Peyer's patch (tissue), 4 donors: ENCODE measurements around a stretch of chr2.

DNA sequence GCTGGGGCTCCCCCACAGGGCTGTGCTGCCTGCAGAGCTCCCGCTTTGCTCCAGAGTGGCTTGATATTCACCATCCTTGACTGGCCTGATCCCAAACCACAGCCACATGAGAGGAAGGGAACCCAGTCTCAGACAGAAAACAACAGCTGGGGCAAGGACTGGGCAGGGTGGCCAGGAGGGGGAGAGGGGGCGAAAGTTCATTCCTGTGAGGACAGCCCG, 179.1 kb downstream of the KLHL29 start:
- PRO-cap = no peak
- RAMPAGE, long total RNA, 4 experiments = no peak in any of the 4 experiments

DNA sequence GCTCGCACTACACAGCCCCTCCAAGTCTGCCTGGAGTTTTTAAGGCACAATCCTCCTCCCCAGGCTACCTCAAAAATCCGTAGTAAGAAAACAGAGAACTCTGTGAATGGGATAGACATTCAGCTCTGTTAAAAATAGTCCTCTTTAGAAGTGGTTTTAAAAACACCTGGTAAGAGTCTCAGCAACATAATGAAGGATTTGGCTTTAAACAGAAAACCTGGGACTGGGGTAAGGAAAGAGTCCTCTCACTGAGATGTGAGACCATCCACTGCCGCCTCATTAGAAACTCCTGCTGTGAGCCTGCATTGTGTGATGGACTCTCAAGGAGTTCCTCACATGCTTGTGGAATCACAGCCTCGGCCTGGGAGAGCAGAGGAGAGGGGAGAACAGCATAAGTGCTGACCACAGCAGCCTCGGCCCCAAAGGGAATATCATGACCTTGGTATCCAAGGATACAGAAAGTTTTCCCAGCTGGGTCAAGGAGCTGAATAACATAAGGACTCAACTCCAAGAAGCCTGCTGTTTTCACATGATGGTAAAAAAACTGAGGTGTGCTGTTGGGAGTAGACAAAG, 214.7 kb downstream of the ATAD2B start:
- PRO-cap = no peak
- RAMPAGE, long total RNA, 4 experiments = no peak in any of the 4 experiments

- PRO-cap = no peak
- RAMPAGE, long total RNA, 4 experiments = no peak in any of the 4 experiments
These were observed 181.2 kb downstream of the ATAD2B start for GRCh38 chr2:23745627-23746222.

DNA sequence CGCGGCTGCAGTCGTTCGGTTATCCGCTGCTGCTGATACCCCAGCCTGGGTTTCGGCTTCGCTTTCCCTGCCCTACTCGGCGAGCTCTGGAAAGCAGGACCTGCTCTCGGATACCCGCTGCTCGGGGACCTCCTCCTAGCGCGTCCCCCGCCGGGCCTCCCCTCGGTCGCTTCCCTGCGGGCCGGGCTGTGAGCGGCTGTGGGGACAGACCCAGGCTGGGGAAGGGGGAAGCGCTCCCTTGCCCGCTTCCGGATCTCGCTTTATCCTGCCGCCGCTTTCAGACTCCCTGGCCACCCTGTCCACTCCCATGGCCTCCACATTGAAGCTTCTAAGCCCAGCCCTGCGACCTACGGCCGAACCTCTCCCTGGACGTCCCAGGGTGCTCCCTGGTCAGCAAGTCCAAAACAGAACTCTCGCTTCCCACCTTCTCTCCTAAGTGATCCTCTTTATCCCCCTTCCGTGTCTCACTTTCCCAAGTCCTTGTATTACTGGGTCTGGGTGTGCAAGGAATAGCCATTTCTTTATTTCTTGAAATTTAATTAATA, 701 bp downstream of the FKBP1B start:
- PRO-cap = no peak
- RAMPAGE, long total RNA, 4 experiments = no peak in any of the 4 experiments

GRCh38 chr2:24077246-24078104, 1.3 kb upstream of the SF3B6 start:
- PRO-cap = bidirectional peak, plus-strand start at chr2:24077468, minus-strand start at chr2:24077448; unidirectional peak, minus-strand start at chr2:24077583
- RAMPAGE, long total RNA, 4 experiments = no peak in any of the 4 experiments

GRCh38 chr2:24300912-24301395, 59.4 kb downstream of the ITSN2 start:
- PRO-cap = no peak
- RAMPAGE, long total RNA, 4 experiments = start-site peak on the minus strand in 3 of 4 experiments, at chr2:24301183-24301298 at its widest, 14 to 29 reads per replicate

DNA sequence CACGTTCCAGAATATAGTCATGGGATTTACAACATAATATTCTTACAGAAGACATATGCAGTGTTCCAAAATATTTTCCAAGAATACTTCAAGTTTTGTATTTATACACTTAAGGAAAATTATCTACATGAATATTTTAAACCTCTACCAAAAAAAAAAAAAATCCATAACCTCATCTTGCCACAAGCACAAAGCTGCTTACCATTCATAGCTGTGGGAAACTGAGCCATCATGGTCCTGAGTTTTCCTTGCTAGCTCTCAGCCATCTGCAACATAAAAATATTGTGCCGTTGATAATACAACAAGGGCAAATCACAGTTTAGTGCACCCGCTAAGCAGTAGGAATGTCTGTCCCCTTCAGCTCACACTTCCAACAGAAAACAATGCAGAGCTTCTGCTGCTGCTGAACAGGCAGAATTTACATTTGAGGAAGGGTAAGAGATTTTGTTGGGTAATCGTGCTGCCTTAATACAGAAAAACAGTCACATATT, 32.4 kb downstream of the ITSN2 start:
- PRO-cap = unidirectional peak, minus-strand start at position 375 of the sequence
- RAMPAGE, long total RNA, 4 experiments = start-site peak on the minus strand in 1 of 4 experiments, centred at position 333 of the sequence, 6 reads per replicate

- PRO-cap = no peak
- RAMPAGE, long total RNA, 4 experiments = no peak in any of the 4 experiments
These were observed 38.7 kb upstream of the NCOA1 start for GRCh38 chr2:24452245-24452854.

DNA sequence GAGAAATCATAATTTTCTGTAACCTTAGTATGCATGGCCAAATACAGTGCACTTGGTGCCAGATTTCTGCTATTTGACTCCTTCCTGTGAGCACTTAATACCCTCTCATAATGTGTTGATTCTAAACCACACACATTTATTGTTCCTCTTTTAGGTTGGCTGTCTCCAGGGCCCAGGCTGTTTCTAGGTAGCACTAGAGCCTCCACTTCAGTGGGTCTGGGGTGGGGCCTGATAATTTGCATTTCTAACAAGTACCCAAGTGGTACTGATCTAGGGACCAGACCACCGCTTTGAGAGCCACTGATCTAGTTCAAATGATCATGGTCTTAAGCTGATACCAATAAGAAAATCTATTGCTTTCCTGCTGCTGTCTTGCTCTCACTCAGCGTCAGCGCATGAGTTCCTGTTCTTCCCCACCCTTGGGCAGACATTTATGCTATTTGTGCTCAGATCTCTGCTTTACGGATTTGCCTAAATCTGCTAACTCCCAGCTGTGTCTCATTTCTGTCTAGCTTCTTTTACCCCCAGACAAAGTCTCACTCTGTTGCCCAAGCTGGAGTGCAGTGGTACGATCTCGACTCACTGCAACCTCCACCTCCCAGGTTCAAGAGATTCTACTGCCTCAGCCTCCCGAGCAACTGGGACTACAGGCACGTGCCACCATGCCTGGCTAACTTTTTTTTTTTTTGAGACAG, 7.3 kb downstream of the PTRHD1 start:
- PRO-cap = no peak
- RAMPAGE, long total RNA, 4 experiments = no peak in any of the 4 experiments

- PRO-cap = unidirectional peak, plus-strand start at chr2:24884181
- RAMPAGE, long total RNA, 4 experiments = no peak in any of the 4 experiments
These were observed 36.2 kb downstream of the ADCY3 start for GRCh38 chr2:24883809-24884301.

DNA sequence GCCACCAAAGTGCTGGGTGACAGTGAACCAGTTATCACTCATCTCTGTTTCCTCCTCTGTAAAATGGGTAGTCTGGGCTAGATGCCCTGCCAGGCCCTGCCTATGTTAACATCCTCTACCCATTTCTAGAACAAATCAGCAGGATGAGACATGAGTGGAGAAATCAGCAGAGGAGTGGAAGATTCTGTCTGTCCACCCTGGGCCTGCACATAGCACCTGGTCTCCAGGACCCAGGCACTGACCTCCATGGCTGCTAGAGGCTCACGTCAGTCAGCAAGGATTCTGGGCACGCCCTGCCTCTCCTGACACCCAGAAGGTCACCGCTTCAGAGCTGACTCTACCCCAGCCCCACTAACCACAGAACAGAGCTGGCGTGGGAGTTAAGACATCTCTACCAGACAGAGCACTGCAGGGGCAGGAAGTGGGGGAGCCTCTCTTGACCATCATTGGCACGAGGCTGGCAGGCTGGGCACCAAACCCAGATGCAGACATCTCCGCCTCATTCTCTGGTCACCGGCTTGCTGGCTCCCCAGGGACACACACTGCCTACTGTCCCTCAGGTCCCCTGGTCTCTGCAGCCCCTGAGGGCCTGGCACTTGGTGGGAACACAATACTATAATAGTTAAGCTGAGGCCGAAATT, 3.0 kb downstream of the ADCY3 start:
- PRO-cap = no peak
- RAMPAGE, long total RNA, 4 experiments = no peak in any of the 4 experiments

GRCh38 chr2:25251661-25252300, 83.4 kb upstream of the POMC start:
- PRO-cap = bidirectional peak, plus-strand start at chr2:25251968, minus-strand start at chr2:25251937; bidirectional peak, plus-strand start at chr2:25252472, minus-strand start at chr2:25252168
- RAMPAGE, long total RNA, 4 experiments = start-site peak on the minus strand in 2 of 4 experiments, at chr2:25252099-25252287 at its widest, 5 to 16 reads per replicate

DNA sequence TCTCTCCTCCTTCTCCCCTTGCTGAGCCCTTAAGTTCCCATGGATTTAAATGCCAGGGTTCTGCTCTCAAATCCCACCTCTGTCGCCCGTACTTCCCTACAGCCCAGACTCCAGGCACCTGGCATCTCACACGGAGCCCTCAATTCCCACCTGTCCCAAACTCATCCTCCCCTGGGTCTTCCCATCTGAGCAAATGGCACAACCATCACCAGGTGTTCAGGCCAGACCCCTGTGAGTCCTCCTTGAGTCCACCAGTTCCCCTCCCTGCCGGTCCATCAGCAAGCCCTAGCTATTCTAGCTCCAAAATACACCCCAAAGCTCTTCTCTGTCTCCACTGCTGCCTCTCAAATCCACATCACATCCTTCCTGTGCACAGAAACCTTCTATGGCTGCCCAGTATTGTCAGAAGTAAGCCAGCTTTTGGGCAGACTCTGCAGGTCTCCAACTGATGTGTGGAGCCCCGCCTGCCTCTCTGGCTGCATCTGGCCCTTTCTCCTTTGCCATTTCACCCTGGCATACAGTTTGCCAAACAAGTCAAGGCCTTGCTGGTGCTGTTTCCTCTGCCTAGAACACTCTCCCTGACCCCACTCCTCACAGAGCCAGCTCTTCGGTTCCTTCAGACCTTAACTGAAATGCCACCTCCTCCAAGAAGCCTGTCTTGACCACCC, 67.6 kb downstream of the DNMT3A start:
- PRO-cap = no peak
- RAMPAGE, long total RNA, 4 experiments = no peak in any of the 4 experiments

- PRO-cap = no peak
- RAMPAGE, long total RNA, 4 experiments = no peak in any of the 4 experiments
These were observed 62.5 kb downstream of the DNMT3A start for GRCh38 chr2:25279052-25279797.

GRCh38 chr2:25285785-25286412, 55.8 kb downstream of the DNMT3A start:
- PRO-cap = bidirectional peak, plus-strand start at chr2:25286170, minus-strand start at chr2:25286042
- RAMPAGE, long total RNA, 4 experiments = no peak in any of the 4 experiments

DNA sequence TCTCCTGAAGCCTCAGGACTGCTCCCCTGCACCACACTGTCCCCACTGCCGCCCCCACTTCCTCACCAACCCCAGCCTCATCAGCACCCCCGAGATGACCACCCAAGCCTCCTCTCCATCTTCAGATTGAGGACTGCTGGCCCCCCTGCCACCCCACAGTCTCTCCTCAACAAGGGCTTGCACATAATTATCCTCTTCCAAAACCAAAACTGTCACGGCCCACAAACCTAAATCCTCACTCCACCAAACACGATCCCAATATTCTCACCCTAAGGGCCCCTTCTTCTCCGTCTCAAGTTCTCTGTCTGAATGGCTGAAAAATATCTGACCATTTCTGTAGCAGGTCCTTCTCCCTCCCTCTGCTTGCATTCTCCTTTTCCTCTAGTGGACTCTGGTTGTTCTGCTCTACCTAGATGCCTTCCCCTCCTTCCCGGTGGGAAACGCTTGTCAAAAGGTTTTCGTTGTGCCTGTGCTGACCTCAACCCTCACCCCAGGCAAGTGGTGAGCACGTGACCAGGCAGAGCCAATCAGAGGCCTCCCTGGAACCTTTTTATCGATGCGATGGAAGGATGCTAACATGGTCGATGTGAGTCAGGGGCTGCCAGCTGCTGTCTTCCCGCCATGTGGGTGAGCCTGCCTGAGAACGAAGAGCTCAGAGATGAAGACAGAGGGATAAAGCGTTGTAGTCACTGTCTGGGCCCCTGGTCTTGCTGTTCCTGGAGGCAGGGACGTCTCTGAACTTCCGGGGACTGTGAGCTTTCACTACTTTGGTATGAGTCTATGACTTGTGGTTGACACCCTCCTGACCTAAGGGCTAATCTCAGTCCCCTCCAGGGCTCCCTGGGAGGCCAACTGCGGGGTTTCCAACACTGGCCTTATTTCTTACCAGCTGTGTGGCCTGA, 18.9 kb downstream of the DNMT3A start:
- PRO-cap = unidirectional peak, plus-strand start at position 578 of the sequence
- RAMPAGE, long total RNA, 4 experiments = no peak in any of the 4 experiments

DNA sequence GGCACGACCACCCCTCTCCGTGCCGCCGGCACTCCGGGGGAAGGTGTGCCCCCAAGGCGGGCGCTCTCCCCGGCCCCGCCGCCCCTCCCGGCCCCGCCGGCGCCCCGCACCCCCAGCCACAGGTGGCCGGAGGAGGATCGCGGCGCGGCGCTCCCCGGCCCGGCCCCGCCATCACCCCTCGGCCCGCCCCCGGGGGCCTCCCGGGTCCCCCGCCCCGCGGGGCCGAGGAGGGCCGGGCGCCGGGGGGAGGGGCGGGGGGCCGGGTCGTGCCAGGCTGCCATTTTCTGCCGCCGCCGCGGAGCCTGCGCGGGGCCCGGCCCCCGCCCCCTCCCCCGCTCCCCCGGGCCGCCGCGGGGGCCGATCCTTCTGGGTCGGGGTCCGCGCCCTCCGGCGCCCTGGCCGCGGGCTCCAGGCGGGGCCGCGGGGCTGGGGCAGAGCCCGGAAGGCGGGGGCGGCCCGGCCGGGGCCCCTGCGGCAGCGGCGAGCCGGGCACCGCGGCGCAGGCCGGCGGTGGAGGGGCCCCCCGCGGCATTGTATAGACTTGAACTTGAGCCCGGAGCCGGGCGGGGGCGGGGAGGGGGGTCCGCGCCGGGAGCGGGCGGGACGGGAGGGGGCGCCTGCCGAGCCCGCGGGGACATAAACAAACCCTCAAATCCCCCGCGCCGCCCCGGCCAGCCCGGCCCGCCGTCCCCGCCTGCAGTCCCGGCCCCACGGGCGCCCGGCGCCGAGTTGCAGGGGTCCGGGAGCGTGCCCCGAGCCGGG, 571 bp downstream of the DNMT3A start:
- PRO-cap = bidirectional peak, plus-strand start at position 121 of the sequence, minus-strand start outside the sequence; bidirectional peak, plus-strand start at position 247 of the sequence, minus-strand start at position 173 of the sequence
- RAMPAGE, long total RNA, 4 experiments = no peak in any of the 4 experiments

DNA sequence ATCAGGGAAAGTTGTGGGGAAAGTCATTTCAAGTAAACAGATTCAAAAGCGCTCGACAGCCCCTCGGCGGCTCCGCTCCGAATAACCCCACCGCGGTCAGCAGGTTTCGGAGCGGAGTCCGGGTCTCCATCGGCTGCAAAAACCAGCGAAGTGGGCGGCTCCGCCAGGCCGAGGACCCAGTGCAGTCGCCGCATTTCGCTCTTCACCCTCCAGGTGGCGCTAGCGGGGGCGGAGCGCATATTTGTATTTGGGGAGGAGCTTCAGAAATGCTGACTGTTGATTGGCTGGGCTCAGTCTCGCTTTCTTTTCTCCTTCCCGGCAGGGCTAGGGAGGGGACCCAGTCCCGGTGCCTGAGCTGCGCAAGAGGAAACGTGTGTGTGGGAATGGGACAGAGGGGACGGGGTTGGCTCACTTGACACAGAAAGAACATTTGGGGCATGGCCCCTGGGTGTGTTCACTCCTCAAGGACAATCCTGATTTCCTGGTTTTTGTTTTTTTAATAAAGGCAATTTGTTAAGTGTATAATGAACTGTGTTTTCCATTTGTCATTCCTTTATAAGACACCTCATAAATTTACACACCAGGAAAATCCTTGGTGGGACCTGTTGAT, 20.3 kb upstream of the DNMT3A start:
- PRO-cap = bidirectional peak, plus-strand start at position 340 of the sequence, minus-strand start at position 144 of the sequence
- RAMPAGE, long total RNA, 4 experiments = no peak in any of the 4 experiments

DNA sequence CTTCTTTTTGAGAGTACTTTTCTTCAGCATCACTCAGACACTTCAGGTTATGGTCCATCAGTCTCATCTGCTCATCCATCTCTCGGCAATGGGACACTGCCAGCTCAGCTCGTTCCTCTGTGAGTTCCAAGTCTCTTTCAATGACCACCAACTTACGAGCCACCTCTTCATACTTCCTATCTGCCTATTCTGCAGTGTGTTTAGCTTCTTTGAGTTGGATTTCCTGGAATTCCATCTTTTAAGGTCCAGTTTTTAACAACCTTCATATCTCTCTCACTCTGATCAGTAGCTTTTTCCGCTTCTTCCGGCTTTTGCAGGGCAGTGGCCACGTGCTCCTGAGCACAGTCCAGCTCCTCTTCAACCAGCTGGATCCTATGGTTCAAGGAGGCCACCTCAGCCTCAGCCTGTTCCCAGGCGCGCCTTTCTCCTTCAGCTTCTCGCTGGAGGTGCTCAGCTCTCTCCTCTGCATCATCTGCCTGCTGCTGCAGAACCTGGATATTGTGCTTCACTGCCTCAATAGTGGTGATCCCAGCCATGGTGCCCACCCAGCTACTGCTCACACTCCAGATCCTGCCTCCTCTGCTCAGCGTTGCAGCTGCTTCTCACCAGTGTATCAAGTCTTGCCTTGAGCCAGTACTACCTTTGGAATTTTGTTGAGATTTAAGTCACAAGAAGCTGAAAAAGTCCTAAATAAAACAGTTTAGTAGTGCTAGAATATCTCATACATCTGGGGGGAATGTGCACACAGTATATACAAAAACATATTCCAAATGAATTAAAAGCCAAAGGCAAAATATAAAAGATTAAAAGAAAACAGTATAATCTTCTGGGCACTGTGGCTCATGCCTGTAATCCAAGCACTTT, 67.9 kb downstream of the ASXL2 start:
- PRO-cap = no peak
- RAMPAGE, long total RNA, 4 experiments = start-site peak on the minus strand in 2 of 4 experiments, centred at positions 93 to 539 of the sequence, 13 to 21 reads per replicate

DNA sequence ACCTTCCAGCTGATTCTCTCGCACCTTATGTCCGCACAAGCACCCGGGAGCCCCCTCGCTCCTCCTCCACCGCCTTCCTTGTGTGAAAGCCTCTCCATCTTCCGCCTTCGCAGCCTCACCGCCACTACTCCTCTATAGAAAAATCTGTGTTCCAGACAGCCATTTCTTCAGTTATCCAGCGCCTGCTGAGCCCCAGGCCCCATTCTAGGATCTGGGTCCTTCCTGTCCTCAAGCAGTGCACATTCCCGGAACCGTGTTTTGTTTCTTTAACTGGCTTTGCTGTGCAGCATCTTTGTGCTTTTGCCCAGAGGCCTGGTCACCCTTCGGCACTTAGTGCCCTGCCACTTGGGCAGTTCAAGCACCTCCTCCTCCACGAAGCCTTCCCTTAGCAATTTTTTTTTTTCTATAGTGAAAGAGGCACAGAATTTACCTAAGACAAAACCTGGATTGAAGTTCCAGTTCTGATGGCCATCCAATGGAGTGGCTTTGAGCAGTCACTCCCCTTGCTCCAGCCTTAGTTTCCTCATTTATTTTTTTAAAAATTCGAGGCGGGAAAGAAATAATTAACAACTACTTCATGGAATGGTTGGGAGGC, 911 bp upstream of the KIF3C start:
- PRO-cap = no peak
- RAMPAGE, long total RNA, 4 experiments = no peak in any of the 4 experiments